ENCODE measurements around the gene FARP1.

DNA sequence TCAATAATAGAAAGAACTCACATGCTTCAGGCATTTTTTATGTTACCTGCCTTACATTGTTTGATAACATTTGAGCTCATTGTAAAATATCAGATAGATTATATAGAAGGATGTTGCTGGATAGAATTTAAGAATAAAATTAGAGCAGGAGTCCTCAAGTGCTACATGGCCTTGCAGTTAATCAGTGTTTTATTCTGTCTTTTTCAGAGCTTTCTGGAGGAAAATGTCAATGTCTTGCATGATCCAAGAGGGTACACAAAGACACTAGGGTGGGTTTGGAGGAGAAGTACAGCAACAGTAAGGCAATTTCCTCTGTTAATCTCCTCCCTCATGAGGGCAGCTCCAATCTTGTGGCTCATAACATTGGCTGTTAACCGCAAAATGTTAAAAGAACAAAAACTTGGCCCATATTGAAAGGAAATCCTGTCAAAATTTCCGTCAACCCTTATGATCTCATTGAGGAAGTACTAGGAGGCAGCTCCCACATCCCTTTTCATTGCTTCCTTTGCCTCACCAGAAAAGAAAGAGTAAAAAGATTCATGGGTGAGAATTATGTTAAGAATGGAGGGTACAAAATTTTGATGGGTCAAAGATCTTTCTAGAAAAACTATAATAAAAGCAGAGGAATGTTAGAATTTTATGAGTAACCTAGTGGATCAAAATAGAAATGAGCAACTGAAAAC lies 11.7 kb downstream of the OXGR1 start:
- PRO-cap = no peak
- RAMPAGE, long total RNA, 2 experiments = no peak in any of the 2 experiments

- PRO-cap = no peak
- RAMPAGE, long total RNA, 2 experiments = no peak in any of the 2 experiments
Measured at GRCh38 chr13:96983922-96984297, 10.4 kb downstream of the OXGR1 start.

- PRO-cap = no peak
- RAMPAGE, long total RNA, 2 experiments = no peak in any of the 2 experiments
Measured at GRCh38 chr13:97109737-97110270, 112.3 kb upstream of the MBNL2 start.

DNA sequence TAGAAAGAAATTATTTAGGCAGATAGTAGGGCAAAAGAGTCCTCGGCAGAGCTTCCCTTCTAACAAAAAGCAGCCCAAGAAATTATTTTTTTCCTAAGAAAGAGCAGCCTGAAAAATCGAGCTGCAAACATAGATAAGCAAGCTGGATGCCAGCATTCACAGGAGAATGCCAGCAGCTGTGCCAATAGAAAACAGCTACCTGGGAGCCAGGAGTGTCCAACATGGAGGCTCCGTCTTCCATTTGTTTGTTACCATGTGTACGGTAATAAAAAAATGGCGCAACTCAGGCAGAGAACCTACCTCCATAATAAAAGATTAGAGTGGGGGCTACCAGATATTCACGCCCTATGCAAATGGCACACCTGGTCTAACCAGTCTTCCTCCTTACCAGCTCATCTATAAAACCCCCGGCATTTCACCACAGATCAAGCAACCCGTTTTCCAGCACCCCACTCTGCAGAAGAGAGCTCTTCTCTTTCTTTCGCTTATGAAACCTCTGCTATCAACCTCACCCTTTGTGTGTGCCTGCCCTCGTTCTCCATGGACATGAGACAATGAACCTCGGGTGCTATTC lies 77.5 kb upstream of the IPO5 start:
- PRO-cap = no peak
- RAMPAGE, long total RNA, 2 experiments = no peak in any of the 2 experiments

DNA sequence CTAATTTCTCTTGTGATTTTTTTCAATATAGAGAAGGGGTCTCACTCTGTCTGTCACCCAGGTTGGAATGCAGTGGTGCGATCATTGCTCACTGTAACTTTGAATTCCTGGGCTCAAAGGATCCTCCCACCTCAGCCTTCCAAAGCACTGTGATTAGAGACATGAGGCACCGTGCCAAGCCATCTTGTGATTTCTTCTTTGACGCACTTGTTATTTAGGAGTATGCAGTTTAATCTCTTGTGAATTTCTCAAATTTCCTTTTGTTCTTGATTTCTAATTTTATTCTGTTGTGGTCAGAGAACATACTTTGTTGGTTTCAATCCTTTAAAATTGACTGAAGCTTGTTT lies 14.4 kb downstream of the IPO5 start:
- PRO-cap = no peak
- RAMPAGE, long total RNA, 2 experiments = no peak in any of the 2 experiments

DNA sequence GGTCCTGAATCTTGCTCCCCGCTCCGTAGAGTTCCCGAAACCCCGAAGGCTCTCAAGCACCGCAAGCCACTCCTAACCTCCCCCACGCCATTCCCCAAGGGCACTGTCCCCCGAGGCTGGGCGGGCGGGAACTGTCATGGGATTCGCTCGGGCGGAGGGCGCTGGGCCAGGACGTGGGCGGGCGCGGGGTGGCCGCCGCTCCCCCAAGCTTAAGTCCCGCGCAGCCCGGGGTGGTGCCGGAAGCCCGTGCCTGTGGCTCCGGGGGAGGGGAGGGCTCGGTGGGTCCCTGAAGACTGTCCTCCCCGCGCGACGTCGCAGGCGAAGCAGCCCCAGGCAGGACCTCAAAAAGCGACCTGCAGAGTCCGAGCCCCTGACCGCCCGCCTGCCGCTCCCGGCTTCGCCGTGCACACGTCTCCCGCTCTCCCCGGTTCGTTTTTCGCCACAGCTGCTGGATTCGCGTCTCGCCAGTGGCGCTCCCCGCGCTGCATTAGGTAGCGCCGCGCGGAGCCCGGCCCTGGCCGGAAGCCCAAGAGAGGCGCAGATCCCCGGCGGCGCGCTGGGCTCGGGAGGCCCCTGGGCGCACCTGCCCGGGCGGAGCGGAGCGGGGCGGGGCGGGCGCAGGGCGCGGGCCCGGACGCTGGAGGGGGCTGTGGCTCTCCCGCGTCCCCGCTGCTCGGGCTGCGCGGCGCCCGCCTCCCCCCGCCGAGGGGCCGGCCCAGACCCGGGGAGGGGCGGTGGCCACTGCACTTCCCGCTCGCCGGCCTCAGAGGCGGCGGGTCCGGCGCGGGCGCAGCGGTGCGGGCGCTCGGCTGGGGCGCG lies at the start of gene FARP1:
TSS of gene FARP1 (plus strand) at position 744 of the 819 bp plus-strand sequence.
- PRO-cap = bidirectional peak, plus-strand start at position 766 of the sequence, minus-strand start at position 489 of the sequence
- RAMPAGE, long total RNA, 2 experiments = no peak in any of the 2 experiments

DNA sequence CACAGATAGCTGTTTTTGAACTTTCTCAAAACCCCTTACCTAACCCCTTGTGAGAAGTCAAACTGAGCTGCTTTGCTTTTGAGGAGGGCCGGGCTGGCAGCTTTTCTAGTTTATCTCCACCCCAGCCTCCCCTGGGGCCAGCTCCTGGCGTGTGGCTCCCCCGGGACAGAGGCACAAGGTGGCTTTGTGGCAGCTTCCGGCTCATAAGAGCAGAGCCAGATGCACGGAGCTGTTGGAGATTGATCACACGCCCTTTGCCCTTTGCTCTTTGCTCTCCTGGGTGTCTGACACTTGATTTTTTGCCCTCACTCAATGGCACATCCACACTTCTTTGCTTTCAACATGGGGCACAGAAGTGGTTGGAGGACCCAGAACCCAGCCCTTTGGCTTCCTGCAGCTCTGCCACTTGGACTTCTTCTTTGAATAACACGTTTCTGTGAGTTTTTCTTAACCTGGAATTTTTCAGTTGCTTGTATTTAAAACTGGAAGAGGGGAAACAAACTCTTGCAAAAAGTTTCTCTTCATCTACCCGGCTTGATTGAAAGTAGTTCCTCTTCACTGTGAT lies 25.0 kb upstream of the RNF113B start:
- PRO-cap = no peak
- RAMPAGE, long total RNA, 2 experiments = no peak in any of the 2 experiments

DNA sequence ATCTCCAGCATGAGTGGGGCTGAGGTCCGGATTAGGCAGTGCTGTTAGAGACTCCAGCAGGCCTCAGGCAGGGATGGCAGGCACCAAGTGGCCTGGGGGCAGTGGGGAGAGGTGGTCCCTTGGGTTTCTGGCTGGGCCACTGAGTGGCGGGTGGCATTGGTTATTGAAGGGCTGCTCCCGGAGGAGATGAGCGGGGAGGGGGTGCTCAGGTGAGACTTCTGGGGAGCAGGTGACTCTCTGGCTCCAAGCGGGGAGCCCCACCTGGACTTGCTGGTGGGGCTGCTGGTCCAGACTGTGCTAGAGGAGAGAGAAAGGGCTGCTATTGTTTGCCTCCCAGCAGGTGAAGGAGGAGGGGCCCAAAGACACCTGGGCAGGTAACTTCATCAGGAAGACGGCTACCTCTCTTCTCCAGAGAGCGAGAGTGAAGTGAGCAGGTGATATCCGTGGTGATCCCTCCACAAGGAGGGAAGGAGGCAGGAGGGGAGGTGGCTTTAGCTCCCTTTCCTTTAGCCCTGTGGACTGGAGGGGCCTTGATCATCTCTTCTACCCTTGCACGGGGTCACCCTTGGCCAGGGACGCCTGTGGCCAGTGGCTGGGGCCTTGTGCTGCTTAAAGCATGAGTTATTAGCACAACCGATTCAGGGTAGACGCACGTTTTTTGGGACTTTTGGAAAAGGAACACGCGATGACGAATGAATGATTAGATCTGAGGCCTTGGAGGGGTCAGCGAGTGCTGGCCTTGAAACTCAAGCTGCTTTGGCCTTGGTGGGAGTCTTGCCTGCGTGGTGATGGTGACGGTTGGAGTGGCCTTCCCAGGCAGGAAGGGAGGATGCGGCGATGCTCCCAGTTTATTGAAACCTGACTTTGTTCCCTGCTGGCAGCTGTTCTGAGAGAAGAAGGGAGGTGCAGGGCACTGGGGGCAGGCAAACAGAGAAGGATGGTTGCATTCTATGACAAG lies 62.8 kb upstream of the RNF113B start:
- PRO-cap = no peak
- RAMPAGE, long total RNA, 2 experiments = start-site peak on the plus strand in 1 of 2 experiments, centred at positions 682 to 882 of the sequence, 5 to 7 reads per replicate

- PRO-cap = no peak
- RAMPAGE, long total RNA, 2 experiments = no peak in any of the 2 experiments
Measured at GRCh38 chr13:98446049-98446611, 130.8 kb downstream of the STK24 start.

GRCh38 chr13:98484348-98485395 lies 92.2 kb downstream of the STK24 start:
- PRO-cap = bidirectional peak, plus-strand start at chr13:98484890, minus-strand start at chr13:98484572; bidirectional peak, plus-strand start at chr13:98485156, minus-strand start at chr13:98484967
- RAMPAGE, long total RNA, 2 experiments = no peak in any of the 2 experiments

GRCh38 chr13:98512488-98513173 lies 64.3 kb downstream of the STK24 start:
- PRO-cap = no peak
- RAMPAGE, long total RNA, 2 experiments = no peak in any of the 2 experiments

DNA sequence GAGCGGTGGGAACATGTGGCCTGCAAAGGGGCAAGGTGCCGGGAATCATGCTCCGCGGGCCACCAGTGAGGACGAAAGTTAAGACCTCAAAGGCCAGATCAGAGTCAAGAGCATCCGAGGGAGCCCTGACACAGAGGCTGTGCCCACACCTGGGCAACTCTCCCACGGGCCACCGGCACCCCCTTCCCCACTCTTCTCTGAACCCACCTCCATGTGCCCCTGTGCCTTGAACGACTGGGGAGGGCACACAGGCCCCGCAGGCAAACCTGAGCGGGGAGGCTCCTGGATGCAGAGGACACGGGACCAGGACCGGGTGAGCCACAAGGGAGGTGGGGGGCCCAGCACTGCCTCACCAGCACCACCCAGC lies 49.5 kb downstream of the STK24 start:
- PRO-cap = no peak
- RAMPAGE, long total RNA, 2 experiments = no peak in any of the 2 experiments

DNA sequence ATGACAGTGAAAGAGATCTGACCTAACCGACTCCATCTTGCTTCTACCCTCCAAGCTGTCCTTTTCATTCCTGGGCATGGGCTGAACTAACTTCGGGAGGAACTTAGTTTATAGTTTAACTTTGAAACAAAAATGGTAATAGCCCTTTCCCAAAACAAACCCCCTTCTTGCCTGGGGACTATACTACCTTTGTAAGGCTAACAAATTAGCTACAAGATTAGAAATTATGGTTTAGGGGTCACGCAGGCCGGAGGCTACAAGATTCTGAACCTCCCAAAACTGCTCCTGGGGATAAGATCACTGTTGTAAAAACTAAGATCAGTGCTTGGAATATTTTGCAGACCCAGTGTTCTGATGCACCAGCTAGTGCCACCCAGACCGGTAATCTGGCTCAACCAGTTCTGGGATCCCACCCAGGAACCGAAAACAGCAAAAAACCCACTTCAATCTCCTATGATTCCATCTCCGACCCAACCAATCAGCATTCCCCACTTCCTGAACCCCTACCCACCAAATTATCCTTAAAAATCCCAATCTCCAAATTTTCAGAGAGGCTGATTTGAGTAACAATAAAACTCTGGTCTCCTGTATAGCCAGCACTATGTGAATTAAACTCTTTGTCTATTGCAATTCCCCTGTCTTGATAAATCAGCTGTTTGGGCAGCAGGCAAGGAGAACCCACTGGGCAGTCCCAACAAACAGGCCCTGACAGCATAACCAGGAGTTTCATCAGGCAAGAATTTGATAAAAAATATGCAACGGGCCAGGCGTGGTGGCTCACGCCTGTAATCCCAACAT lies 42.4 kb downstream of the STK24 start:
- PRO-cap = no peak
- RAMPAGE, long total RNA, 2 experiments = no peak in any of the 2 experiments

- PRO-cap = no peak
- RAMPAGE, long total RNA, 2 experiments = no peak in any of the 2 experiments
Measured at GRCh38 chr13:98541126-98542090, 35.5 kb downstream of the STK24 start.

GRCh38 chr13:98557260-98557809 lies 19.6 kb downstream of the STK24 start:
- PRO-cap = no peak
- RAMPAGE, long total RNA, 2 experiments = no peak in any of the 2 experiments

- PRO-cap = no peak
- RAMPAGE, long total RNA, 2 experiments = no peak in any of the 2 experiments
Measured at GRCh38 chr13:98584754-98585331, 7.9 kb upstream of the STK24 start.

- PRO-cap = no peak
- RAMPAGE, long total RNA, 2 experiments = no peak in any of the 2 experiments
Measured at GRCh38 chr13:98746953-98747416, 5.5 kb downstream of the SLC15A1 start.

DNA sequence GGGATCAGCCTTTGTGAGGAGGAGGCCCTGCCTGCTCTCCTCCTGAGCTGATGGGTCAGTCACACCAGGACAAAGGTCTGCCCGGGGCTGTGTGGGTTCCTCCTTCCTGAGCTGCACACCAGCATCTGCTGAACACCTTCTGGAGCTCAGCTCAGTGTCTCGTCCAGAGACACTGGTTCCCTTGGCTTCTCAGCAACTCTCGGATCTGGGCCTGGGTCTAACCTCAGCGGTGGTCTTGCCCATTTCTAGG lies 32.3 kb upstream of the SLC15A1 start:
- PRO-cap = no peak
- RAMPAGE, long total RNA, 2 experiments = no peak in any of the 2 experiments

- PRO-cap = no peak
- RAMPAGE, long total RNA, 2 experiments = no peak in any of the 2 experiments
Measured at GRCh38 chr13:98827399-98827980, 75.0 kb upstream of the SLC15A1 start.

DNA sequence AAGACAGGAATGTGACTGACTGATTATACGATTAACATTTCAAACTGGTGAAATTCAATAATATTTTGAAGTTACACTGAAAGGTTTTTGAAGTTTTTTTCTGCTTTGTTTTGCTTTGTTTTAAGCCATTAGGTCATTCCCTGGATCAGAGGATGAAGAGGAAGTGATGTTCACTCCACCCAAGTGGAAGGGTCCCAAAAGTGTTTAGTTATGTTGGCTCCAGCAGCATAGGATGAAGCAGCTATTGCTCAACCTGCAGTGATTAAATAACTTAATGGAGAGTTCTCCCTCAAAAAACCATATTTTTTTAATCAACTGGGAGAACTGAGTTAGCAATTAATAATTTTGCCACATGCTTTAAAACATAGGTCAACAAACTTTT lies 49.6 kb downstream of the DOCK9 start:
- PRO-cap = no peak
- RAMPAGE, long total RNA, 2 experiments = no peak in any of the 2 experiments